Lower leg skin (tissue), 2 donors: ENCODE measurements around the genes TCAIM, SACM1L, CCR5 and RTP3.

GRCh38 chr3:44338627-44339233 lies at the start of gene TCAIM:
TCAIM (plus strand) TSS chr3:44338766.
- PRO-cap, result bidirectional peak, plus-strand start at chr3:44338779, minus-strand start at chr3:44338700
- RAMPAGE, long total RNA, 2 experiments, result start-site peak on the plus strand in 1 of 2 experiments, at chr3:44338734-44338771 at its widest, 29 reads per replicate

- PRO-cap, result no peak
- RAMPAGE, long total RNA, 2 experiments, result no peak in any of the 2 experiments
These were observed 65.1 kb downstream of the ZNF445 start for GRCh38 chr3:44412104-44413021.

GRCh38 chr3:44684942-44685279 lies 27.5 kb upstream of the ZNF502 start:
- PRO-cap, result no peak
- RAMPAGE, long total RNA, 2 experiments, result no peak in any of the 2 experiments

DNA sequence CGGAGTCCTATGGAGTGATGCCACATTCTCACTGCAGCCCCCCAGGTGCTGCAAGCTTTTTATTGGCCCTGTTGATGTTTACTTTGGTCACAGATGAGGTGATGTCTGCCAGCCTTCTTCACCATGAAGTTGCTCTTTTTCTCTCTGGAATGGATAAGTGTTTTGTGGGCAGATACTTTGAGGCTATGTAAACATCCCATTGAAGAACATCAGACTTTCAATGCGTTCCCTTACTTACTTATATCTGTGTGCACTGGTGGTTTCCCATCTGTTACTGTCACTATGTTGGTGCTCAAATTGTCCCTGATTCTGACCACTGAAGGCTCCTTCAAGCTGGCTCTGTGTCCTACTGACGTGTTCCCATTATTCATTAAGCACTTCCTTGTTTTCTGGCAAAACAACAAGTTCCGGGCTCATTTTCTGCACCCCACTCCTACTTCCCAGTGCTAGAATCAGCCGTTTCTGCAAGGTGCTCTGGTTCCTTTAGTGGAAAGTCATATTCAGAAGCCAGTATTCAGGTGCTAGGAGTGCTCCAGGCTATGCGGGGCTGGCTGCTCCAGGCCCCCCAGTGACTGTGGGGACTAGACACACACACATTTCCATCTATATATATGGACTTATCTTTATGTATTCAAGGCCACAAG lies 1.3 kb upstream of the CLEC3B start:
- PRO-cap, result no peak
- RAMPAGE, long total RNA, 2 experiments, result no peak in any of the 2 experiments

- PRO-cap, result no peak
- RAMPAGE, long total RNA, 2 experiments, result no peak in any of the 2 experiments
These were observed 19.7 kb downstream of the CLEC3B start for GRCh38 chr3:45045792-45046284.

DNA sequence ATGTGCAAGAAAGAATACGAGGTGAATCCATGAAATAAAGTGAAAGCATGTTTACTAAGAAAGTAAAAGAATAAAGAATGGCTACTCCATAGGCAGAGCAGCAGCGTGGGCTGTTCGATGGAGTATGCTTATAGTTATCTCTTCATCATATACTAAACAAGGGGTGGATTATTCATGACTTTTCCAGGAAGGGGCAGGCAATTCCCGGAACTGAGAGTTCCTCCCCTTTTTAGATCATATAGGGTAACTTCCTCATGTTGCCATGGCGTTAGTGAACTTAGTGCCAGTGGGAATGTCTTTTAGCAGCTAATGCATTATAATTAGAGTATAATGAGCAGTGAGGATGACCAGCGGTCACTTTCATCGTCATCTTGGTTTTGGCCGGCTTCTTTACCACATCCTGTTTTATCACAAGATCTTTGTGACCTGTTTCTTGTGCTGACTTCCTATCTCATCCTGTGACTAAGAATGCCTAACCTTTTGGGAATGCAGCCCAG lies 38.6 kb downstream of the CLEC3B start:
- PRO-cap, result no peak
- RAMPAGE, long total RNA, 2 experiments, result no peak in any of the 2 experiments

- PRO-cap, result no peak
- RAMPAGE, long total RNA, 2 experiments, result no peak in any of the 2 experiments
These were observed 5.8 kb downstream of the CDCP1 start for GRCh38 chr3:45140306-45140807.

- PRO-cap, result no peak
- RAMPAGE, long total RNA, 2 experiments, result no peak in any of the 2 experiments
These were observed 17.8 kb upstream of the CDCP1 start for GRCh38 chr3:45163878-45164392.

- PRO-cap, result unidirectional peak, minus-strand start at chr3:45547500
- RAMPAGE, long total RNA, 2 experiments, result no peak in any of the 2 experiments
These were observed 47.4 kb upstream of the LIMD1 start for GRCh38 chr3:45546993-45547719.

DNA sequence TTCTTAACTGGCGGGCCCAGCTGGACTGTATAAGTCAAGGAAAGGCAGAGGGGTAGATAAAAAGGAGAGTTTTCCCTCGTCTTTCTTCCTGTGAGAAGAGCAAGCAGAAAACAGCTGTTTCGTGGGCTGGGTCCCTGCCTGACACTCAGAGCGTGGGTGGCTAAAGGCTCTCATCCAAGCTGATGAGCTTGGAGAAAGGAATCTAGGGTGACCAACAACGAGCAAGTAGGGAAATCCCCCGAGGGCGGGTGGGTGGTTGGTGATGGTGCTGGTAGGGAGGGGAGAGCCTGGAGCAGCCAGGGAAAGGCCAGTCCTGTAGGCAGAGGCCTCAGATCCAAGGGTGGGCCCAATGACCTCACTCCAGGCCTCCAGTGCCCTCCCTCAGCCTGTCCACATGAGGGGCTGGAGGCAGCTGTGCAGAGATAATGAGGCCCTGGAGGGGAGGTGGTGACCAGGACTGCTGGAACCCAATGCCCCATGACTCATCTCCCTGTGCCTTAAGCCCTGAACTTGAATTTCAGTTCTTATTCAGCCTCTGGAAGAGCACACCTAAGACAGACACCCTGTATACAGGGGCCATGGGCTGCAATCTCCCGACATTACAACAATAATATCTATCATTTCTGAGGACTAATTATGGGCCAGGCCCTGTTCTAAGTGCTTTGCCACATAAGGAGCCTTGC lies 43.0 kb upstream of the LIMD1 start:
- PRO-cap, result unidirectional peak, plus-strand start at position 527 of the sequence
- RAMPAGE, long total RNA, 2 experiments, result no peak in any of the 2 experiments

GRCh38 chr3:45590799-45591196 lies 3.8 kb upstream of the LIMD1 start:
- PRO-cap, result no peak
- RAMPAGE, long total RNA, 2 experiments, result no peak in any of the 2 experiments

DNA sequence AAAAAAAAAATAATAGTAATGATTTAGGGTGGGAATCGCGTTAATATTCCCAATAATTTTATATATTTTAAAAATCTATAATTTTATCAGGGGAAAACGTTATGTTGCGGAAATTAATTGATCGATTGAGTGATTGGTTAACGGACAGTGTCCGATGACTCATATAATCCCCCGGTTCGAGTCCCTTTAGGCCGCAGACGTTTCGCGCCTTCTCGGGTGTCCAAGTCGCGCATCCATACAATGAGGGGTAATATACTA lies 1.2 kb upstream of the SACM1L start:
- PRO-cap, result no peak
- RAMPAGE, long total RNA, 2 experiments, result no peak in any of the 2 experiments

GRCh38 chr3:45688994-45689653 lies at the start of gene SACM1L:
SACM1L (plus strand) TSS chr3:45689396.
- PRO-cap, result bidirectional peak, plus-strand start at chr3:45689435, minus-strand start at chr3:45689179
- RAMPAGE, long total RNA, 2 experiments, result start-site peak on the plus strand in 2 of 2 experiments, at chr3:45689422-45689452 at its widest, 108 to 168 reads per replicate

DNA sequence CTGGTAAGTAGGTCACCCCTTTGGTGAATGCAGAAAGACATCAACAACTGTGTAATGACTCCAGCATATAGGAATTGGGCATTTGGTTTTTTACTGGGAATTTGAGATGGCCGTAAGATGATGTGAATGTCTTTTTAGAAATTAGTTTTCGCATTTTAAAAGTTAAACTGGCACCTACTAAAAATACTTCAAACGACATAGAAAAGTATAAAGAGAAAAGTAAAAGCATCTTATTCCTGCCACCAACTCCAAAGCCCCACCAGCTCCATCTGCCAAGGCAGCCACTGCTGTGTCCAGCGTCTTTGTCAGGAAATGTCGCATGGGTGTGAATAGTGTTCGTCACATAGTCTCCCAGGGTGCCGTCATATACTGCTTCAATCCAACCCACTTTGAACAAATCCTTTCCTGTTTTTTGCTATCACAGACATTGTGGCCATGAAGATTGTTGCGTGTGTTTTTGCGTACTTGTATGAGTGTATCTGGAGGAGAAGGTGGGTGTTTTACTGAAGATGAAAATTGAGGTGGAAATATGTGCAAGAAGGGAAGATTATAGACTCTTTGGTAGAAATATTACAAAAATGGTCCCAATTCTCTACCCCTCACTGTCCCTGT lies 25.5 kb downstream of the CCR9 start:
- PRO-cap, result no peak
- RAMPAGE, long total RNA, 2 experiments, result no peak in any of the 2 experiments

DNA sequence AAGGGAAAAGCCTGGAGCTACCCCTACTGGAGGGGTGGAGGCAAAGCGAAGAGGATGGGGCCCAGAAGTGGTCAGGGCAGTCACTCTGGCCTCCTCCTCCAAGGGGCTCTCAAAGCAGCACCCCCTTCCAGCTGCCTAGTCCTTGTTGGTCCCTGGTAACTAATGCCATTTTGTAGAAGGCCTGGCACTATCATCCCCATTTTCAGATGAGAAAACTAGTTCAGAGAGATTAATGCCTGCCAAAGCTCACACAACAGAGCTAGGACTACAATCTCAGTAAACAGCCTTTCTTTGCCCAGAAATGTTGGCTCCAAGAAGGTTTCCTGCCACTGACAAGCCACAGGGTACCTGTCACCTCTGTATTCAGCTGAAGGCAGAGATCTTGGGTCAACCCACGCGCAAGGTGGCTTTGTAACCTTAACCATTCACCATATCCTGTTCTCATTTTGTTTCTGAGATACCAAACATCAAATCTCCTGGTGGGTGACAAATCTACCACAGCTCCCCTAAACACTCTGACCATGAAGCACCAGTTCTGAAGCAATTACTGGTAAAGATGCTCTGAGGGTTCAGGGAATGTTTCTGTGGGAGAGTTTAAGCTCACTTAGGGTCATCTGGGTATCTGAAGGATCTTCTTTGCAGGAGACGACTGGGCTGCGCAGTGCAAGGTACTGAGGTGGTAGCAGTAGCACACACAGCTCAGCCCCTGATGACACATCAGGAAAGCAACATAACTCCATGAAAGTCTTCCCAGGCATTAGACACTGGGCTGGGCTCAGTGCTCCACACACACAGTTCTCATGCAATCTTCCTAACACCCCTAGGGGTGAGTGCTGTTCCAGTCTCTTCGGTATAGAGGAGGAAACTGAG lies 7.4 kb downstream of the CXCR6 start:
- PRO-cap, result no peak
- RAMPAGE, long total RNA, 2 experiments, result no peak in any of the 2 experiments

- PRO-cap, result no peak
- RAMPAGE, long total RNA, 2 experiments, result no peak in any of the 2 experiments
These were observed 23.2 kb downstream of the CXCR6 start for GRCh38 chr3:45966063-45967253.

- PRO-cap, result no peak
- RAMPAGE, long total RNA, 2 experiments, result no peak in any of the 2 experiments
These were observed at the start of gene CCR5 for GRCh38 chr3:46370705-46371154. CCR5 (plus strand) TSS chr3:46370946.

- PRO-cap, result no peak
- RAMPAGE, long total RNA, 2 experiments, result no peak in any of the 2 experiments
These were observed 1.1 kb downstream of the LTF start for GRCh38 chr3:46463318-46464227.

DNA sequence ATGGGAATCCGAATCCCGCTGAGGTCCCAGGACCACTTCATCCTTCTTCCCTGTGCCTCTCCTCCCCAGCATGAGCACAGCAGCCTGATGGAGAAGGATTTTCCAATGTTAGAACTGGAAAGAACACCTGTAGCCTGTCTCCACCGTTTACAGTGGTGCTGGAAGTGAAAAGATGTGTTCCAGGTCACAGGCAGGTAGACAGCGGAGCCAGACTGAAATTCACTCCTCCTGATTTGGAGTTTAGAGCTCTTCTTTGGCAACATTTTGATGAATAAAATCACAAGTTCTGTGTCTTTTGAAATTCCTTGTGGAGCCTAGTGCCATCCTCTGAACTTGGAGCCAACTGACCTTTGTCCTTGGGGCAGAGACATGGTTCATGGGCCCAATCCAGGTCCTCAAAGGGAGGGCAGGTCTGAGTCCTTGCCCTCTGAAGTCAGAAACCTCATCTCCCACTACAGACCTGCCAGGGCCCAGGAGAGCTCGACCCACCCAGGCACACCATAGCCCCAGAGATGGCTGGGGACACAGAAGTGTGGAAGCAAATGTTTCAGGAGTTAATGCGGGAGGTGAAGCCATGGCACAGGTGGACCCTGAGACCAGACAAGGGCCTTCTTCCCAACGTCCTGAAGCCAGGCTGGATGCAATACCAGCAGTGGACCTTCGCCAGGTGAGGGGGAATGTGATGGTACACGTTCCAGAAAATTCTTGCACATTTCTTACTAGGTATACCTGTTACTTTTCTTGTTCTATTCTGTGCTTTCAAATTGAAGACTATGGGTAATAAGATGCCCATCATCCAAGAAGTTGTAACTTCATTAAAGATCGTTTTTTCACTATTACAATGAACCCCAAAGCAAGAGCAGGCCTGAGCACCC lies at the start of gene RTP3:
RTP3 (plus strand) TSS at position 426 of the 875 bp plus-strand sequence.
- PRO-cap, result no peak
- RAMPAGE, long total RNA, 2 experiments, result no peak in any of the 2 experiments

DNA sequence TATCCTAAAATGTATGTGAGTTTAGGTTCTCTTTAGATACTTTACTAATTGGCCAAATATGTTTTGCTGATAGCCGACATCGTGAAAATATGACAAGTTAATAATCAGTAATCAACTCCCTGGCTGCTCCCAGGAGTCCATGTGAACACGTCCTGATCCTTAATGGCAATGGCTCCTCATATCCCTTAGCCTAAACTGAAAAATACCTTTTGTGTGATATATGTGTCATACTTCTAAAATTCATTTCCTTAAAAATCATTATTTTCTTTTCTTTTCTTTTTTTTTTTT lies 552 bp upstream of the LRRC2 start:
- PRO-cap, result no peak
- RAMPAGE, long total RNA, 2 experiments, result no peak in any of the 2 experiments